Adrenal gland (tissue), 7 donors: ENCODE results near the genes TMEM150C, SCD5 and SEC31A.

GRCh38 chr4:78455071-78455383 is 96.5 kb upstream of the ANXA3 start:
- PRO-cap, 3 experiments: no peak in any of the 3 experiments
- RAMPAGE, long total RNA, 4 experiments: no peak in any of the 4 experiments
- RRBS: no CpG with 5 or more reads among the region's 3 CpGs

DNA sequence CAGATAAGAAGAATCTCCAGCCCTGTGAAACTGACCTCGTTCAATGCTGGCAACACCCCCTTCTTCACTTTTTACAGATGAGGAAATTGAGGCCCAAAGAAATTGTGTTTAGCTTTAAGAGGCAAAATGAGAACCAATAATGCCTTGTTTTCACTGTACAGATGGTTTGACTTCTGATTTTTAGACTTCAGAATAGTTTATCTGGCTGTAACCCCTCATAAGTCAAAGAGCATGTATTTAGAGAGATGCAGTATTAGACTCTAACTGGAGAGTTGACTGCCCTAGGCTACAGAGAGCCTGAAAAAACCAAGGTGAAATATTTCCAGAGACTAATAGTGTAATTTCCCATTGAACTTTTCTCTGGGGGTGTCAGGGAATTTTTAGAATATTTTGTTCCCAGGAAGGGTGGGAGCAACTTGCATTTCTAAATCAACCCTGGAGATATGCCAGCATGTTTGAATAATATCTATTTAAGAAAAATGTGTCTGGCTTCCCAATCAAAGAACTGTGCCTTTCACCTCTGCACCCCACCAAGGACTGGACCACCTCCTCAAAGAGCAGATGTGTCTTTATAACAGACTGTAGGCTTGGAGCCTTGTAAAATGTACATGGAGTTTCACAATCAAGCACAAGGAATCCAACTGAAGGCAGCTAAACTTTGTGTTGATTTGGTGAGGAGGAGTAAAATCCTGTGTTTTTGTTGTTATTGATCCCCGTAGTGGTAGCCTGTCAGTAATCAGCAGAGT is 2.0 kb downstream of the ANXA3 start:
- PRO-cap, 3 experiments: no peak in any of the 3 experiments
- RAMPAGE, long total RNA, 4 experiments: no peak in any of the 4 experiments
- RRBS: no CpG with 5 or more reads among the region's 2 CpGs

DNA sequence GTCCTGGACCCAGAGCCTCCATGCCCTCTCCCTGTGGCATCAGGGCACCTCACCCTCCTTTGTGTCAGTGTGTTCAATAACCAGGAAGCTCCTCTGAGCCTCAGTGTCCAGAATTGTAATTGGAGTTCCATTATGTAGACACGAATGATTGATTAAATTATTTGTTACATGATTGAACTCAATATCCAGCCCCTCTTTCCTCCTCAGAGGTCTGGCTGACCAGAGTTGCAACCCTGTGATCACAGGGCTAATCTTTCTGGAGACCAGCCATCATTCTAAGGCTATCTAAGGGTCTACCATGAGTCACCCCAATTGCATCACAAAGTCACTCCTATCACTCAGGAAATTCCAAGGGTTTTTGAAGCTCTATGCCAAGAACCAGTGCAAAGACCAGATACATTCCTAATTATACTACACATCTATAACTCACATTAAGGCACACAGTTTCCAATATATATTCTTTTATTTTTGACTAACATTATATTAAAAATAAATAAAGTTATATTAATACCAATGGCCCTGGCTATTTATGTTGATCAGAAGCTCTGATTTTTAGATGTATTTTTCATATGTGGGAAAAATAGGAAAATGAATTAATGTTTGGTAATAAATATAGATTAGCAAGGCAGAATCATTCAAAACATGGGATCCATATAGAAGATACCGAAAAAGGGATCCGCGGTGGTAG is 9.0 kb downstream of the ANXA3 start:
- PRO-cap, 3 experiments: no peak in any of the 3 experiments
- RAMPAGE, long total RNA, 4 experiments: no peak in any of the 4 experiments
- RRBS: no CpG with 5 or more reads among the region's 4 CpGs

GRCh38 chr4:78774791-78775038 is 1.4 kb upstream of the BMP2K start:
- PRO-cap, 3 experiments: peak in 1 of 3 experiments; most common plus-strand start chr4:78774984 (in 1)
- RAMPAGE, long total RNA, 4 experiments: no peak in any of the 4 experiments
- RRBS: no CpG with 5 or more reads among the region's 1 CpG

- PRO-cap, 3 experiments: no peak in any of the 3 experiments
- RAMPAGE, long total RNA, 4 experiments: start-site peak on the plus strand in 1 of 4 experiments, at chr4:78859583-78859878 at its widest, 16 reads per replicate
- RRBS: no CpG with 5 or more reads among the region's 2 CpGs
Measured at GRCh38 chr4:78859331-78859854, 79.8 kb downstream of the PAQR3 start.

GRCh38 chr4:79905805-79906338 is 167.2 kb downstream of the ANTXR2 start:
- PRO-cap, 3 experiments: no peak in any of the 3 experiments
- RAMPAGE, long total RNA, 4 experiments: no peak in any of the 4 experiments
- RRBS: no CpG with 5 or more reads among the region's 16 CpGs

- PRO-cap, 3 experiments: no peak in any of the 3 experiments
- RAMPAGE, long total RNA, 4 experiments: no peak in any of the 4 experiments
- RRBS: no CpG with 5 or more reads among the region's 1 CpG
Measured at GRCh38 chr4:80017203-80017588, 55.8 kb downstream of the ANTXR2 start.

- PRO-cap, 3 experiments: peak in 3 of 3 experiments; most common plus-strand start chr4:80202393 (in 1); most common minus-strand start chr4:80202320 (in 1)
- RAMPAGE, long total RNA, 4 experiments: no peak in any of the 4 experiments
- RRBS: 16% methylated on average over 16 of the region's 71 CpGs
Measured at GRCh38 chr4:80201558-80202569, 4.6 kb downstream of the PRDM8 start.

DNA sequence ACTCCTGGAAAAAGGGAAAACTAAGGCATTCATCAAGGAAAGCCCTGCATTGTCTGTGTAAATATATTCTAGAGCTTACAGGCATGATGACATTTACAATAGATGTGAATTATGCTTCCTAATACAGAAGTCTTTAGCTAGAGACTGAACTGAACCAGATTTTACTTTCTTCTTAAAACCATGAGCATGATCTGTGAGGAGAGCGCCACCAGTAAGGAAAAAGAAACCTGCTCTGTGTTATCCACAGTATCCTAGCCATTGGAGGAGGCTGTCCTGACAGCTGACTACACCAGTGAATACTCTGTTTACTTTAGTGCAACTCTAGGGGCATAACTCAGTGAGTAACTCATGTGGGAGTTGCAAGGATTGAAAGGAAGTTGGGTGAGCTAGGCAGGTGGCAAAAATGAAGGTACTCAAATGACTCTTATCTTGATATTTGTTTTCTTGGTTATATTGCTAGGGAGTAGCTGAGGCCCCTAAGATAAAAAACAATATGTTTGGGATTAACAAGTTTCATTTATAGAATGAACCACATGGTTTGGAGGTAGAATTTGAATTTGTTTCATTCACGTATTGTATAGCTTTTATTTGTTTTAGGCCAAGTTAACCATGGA is 2.3 kb downstream of the BMP3 start:
- PRO-cap, 3 experiments: no peak in any of the 3 experiments
- RAMPAGE, long total RNA, 4 experiments: no peak in any of the 4 experiments
- RRBS: no CpG with 5 or more reads among the region's 2 CpGs

DNA sequence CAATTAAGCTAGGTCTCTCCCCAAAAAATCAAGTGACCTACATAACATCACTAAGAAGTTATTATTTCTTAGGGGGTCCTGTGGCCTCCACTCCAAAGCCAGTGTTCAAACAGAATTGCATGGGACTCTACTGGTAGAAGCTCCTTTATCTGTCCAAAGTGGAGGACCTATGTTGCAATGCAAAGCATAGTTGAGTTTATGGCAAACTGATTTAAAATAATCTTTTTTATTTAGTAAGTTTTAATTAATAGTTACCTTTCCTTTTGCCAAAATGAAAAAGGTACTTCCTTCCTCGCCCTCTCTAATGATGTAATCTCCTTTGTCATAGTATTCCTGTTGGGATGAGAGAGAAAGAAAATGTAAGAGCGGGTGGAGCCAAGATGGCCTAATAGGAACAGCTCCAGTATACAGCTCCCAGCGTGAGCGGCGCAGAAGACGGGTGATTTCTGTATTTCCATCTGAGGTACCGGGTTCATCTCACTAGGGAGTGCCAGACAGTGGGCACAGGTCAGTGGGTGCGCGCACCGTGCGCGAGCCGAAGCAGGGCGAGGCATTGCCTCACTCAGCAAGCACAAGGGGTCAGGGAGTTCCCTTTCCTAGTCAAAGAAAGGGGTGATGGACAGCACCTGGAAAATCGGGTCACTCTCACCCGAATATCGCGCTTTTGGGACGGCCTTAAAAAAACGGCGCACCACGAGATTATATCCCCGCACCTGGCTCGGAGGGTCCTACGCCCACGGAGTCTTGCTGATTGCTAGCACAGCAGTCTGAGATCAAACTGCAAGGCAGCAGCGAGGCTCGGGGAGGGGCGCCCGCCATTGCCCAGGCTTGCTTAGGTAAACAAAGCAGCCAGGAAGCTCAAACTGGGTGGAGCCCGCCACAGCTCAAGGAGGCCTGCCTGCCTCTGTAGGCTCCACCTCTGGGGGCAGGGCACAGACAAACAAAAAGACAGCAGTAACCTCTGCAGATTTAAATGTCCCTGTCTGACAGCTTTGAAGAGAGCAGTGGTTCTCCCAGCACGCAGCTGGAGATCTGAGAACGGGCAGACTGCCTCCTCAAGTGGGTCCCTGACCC is 61.3 kb downstream of the PRKG2 start:
- PRO-cap, 3 experiments: no peak in any of the 3 experiments
- RAMPAGE, long total RNA, 4 experiments: start-site peak on the minus strand in 1 of 4 experiments, centred at position 842 of the sequence, 11 reads per replicate
- RRBS: no CpG with 5 or more reads among the region's 33 CpGs

GRCh38 chr4:81427407-81427915 is 44.2 kb downstream of the RASGEF1B start:
- PRO-cap, 3 experiments: no peak in any of the 3 experiments
- RAMPAGE, long total RNA, 4 experiments: no peak in any of the 4 experiments
- RRBS: no CpG with 5 or more reads among the region's 5 CpGs

DNA sequence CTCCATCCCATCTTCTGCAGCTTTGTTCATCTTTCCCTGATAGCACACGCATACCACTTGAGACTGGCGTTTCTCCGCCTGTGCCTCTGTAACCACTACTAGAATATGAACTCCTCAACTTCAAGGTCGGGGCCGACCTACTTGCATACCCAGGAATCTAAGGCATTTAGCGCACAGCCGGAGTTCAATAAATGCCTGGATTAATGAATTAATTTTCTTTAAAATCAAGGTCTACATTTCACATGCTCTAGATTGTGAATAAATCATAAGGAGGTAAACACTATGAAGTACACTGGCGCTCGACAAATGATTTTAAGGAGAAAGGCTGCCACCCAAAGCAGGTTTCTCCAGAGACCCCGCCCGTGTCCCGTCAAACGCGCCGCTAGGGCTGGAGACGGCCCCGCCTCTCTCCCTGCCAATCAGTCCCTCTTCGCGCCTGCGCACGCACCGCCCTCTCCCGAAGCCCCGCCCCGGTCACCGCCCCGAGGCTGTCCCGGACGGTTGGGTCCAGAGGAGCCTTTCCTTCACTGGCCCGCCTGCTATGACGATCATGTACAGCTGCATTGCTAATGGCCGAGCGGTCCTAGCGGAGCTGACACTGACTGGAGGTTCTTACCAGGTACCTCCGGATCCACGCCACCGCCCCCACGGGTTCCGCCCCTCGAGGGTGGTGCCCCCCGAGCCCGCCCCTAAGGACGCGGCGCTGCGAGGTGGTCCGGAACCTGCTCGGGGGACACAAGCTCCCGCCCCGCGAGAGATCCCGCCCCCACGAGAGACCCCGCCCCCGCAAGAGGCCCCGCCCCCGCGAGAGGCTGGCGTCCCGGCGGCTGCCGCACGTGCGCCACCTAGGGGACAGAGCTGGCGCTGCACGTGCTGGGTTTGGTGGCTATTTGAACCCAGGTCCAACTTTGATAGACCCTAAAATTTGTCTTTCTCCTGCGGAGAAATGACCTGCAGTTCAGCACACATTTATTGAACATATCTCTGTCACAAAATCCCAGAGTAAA is 89.0 kb downstream of the HNRNPD start:
- PRO-cap, 3 experiments: peak in 1 of 3 experiments; most common plus-strand start position 595 of the sequence (in 1); most common minus-strand start position 604 of the sequence (in 1)
- RAMPAGE, long total RNA, 4 experiments: no peak in any of the 4 experiments
- RRBS: 1% methylated on average over 14 of the region's 67 CpGs

DNA sequence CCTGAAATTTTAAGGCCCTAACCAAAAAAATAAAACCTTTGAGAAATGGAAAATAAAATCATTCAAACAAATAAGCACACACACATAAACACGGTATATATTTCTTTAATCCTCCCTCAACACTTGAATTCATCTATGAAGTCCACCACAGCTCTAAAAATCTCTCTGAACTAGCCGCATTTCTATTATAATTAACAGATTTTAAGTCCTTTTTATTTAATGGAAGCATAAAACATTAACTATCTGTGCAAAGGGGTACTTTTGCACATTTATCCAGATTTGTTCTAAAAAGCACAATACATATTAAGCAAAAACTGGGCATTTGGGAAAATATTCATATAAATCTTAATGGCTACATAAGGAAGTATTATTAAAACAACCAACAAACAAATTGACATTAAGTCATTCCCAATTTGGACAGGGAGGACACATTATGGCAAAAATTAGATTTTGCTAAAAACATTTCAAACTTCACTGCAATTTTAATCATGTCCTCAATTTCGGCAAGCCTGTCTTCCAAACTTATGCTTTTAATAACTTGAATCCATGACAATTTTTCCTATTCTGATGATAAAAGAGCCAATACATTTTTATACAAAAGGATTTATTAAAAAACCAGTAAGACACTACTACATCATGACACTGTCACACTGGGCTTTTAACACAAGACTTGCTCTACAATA is 20.4 kb downstream of the HNRNPD start:
- PRO-cap, 3 experiments: no peak in any of the 3 experiments
- RAMPAGE, long total RNA, 4 experiments: no peak in any of the 4 experiments
- RRBS: no CpG with 5 or more reads among the region's 3 CpGs

GRCh38 chr4:82372396-82373370 is 1.1 kb downstream of the HNRNPD start:
- PRO-cap, 3 experiments: peak in 2 of 3 experiments; most common plus-strand start chr4:82372692 (in 2); most common minus-strand start chr4:82372715 (in 1)
- RAMPAGE, long total RNA, 4 experiments: no peak in any of the 4 experiments
- RRBS: 0% methylated on average over 2 of the region's 35 CpGs

DNA sequence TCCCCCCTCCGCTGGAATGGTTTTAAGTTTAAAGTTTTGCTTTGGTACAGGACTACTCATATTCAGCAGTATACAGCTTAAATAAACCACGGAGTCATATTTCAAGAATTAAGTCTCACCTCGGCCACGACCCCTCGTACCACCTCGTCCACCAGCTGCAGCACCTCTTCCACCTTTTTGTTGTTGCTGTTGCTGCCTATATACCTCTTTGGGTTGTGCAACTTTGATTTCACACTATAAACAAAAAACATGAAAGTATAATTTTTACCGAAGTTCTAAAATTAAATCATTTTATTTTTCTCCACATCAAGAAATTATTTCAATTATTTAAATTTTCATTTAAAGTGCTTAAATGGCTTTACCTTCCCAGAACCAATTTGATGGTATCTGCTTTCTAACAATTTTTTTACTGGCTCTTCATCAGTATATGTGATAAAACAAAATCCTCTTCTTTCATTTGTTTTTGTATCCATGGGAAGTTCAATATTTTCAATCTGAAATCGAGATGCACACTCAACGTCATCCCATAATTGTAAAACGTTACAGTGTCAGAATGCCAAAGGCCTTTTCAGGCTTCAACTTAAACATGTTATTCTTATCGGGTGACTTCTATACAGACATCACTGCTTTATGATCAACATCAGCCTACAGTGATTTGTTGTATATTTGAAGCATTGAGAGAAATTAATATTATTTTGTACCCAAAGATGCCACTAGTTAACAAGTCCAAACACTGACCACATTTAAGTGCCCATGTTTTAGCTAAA is 3.0 kb downstream of the HNRNPDL start:
- PRO-cap, 3 experiments: no peak in any of the 3 experiments
- RAMPAGE, long total RNA, 4 experiments: no peak in any of the 4 experiments
- RRBS: no CpG with 5 or more reads among the region's 11 CpGs

DNA sequence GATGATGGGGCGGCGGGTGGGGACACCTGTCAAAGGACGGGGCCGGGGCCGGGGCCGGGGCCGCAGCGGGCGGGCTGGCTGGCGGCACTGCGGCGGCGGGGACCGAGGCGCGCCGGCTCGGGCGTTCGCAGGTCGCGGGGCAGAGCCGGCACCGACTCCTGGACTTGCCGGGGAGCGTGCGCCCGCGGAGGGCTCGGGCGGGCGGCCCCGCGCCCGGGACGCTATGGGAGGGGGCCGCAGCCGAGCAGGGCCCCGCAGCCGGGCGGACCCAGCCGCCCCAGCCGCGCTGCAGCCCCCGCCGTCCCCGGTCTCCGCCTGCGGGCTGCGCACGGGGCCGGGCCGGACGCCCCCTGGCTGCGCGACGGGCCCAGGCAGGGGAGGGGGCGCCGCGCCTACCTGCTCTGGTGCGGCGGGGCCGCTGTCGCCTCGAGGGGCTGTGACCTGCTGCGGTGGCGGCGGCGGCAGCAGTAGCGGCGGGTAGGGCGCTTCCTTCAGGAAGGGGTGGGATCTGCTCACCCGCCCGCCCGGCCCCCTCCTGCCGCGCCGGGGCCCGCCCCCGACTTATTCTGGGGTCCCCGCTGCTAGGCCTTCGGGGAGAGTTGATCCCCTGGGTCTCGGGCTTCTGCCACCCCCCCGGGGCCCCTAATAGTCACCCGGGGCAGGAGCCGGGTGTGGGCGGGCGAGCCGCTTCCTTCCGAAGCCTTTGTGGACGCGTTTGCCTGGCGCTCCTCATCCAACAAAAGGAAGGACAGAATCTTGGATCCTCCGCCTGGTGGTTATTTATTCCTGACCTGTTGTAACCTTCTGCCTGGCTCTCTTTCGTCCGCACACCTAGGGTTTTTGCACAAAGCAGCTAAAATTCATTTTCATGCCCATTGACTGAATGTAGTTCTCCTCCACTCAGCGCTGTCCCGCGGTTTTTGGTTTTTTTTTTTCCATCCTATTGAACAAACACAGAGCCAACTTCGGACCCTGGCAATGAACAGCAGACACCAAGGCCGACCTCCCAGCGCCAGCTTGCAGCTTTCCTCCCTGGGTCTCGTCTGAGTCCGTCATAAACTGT is at the start of gene TMEM150C:
TMEM150C (minus strand) TSS at position 479 of the 1,063 bp plus-strand sequence.
- PRO-cap, 3 experiments: peak in 3 of 3 experiments; most common plus-strand start position 459 of the sequence (in 1); most common minus-strand start position 711 of the sequence (in 3)
- RAMPAGE, long total RNA, 4 experiments: start-site peak on the minus strand in 3 of 4 experiments, centred at positions 444 to 730 of the sequence, 34 to 566 reads per replicate
- RRBS: 1% methylated on average over 45 of the region's 104 CpGs

DNA sequence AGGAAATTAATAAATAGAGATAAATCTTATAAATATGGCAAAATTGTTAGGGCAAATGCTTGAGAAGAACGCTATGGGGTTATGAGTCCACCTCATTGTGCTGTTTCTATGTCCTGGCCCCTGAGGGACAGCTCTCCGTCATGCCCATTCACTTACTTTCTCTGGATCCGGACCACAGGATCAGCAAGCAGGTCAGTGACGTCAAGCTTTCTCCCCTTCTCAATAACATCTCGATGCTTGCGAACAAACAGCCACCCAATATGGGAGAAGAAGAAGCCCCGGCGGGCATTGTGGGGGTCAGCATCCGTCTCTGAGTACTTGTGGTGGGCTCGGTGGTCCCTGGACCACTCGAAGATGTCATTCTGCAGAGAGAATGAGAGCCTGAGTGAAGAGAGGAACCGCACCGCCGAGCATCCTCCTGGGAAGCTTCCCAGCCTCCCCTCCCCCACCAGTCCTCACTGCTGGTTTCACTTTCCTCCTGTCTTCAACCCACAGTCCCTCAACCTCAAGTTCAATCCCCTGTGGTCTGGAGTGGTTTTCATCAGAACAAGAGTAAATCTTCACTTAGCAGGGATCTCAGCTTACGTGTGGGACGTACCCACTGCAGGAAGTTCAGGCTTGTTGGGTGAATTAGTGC is 117.9 kb downstream of the SCD5 start:
- PRO-cap, 3 experiments: no peak in any of the 3 experiments
- RAMPAGE, long total RNA, 4 experiments: start-site peak on the minus strand in 1 of 4 experiments, centred at position 261 of the sequence, 209 reads per replicate
- RRBS: 97% methylated on average over 3 of the region's 16 CpGs

DNA sequence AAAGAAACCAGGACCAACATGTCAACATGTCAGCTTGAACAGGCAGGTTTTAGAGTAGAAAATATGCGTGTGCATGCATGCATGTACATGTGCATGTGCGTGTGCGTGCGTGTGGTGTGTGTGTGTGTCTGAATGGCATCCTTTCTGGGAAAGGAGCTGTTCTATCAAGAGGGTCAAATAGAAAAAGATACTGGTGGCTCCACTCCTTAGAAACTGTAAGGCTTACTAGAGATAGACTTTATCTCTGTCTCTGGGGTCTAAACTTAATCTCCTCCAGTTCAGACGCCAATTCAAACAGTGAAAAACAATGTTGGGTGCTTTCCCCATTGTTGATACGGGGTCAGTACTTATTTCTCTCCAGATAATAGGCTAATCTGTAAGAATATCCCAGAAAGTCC is 110.4 kb downstream of the SCD5 start:
- PRO-cap, 3 experiments: no peak in any of the 3 experiments
- RAMPAGE, long total RNA, 4 experiments: no peak in any of the 4 experiments
- RRBS: no CpG with 5 or more reads among the region's 6 CpGs

GRCh38 chr4:82798186-82799190 is at the start of gene SCD5:
TSS of gene SCD5 (minus strand) at chr4:82798796.
- PRO-cap, 3 experiments: peak in 3 of 3 experiments; most common plus-strand start chr4:82798980 (in 3); most common minus-strand start chr4:82798772 (in 2)
- RAMPAGE, long total RNA, 4 experiments: start-site peak on the minus strand in 4 of 4 experiments, at chr4:82798317-82798868 at its widest, 87 to 2,180 reads per replicate
- RRBS: 1% methylated on average over 42 of the region's 99 CpGs

DNA sequence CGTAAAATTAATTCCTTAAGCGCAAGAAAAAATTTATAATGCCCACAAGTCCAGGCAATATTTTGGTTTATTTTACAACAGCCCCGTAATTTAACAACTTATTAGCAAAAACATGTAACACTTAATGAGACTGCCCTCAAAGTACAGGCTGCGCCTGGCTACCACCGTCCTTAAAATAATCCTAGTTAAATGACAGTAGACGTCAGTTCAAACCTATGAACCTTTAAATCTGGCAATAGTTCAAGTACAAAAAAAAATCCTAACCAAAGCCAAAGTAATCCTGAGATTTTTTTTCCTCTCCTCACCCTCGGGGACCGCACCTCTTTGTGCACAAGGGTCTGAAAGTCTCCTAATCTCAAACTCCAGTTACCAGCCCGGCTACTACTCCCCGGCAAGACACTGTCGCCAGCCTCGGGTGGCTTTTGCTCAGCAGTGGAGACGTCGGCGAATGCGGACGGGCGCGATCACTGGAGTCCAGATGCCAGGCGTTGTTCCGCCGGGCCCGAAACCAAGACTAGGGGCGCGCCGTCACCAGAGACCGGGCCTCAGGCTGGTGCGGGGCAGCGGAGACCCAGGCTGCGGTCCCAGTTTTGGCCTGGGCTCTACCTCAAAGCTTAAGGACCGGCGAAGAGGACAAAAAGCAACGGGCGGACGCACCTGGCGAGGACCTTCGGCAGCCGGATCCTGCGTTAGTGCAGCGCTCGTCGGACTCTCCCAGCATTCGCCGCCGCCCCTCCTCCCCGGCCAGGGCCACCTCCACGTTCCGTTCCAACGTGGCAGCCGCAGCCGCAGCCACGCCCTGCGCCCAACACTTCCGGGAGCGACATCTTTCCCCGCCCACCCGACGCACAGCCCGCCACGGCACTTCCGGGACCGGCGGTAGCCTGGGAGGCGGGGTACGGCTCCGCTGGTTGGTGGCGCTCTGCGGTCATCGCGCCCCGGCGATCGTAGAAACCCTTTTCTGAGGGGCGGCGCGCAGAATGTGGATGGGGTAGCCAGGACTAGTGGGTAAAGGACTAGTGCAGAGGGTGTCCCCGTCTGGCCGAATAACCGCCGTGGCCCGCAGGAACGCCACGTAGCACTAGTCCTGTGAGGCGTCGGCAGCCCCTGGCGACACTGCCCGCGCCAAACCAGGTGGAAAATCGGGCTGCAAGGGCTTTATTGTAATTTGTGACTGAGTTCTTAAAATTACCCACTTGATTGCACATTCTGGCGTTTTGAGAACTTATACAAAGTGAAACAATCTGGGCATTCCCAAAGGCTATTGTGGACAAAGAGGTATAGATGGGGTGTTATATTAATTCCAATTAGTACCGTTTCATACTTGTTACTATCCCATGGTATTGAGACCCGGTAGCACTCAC is at the start of gene SEC31A:
SEC31A (minus strand) TSS at position 723 of the 1,364 bp plus-strand sequence.
- PRO-cap, 3 experiments: peak in 3 of 3 experiments; most common plus-strand start position 429 of the sequence (in 3); most common minus-strand start position 480 of the sequence (in 3)
- RAMPAGE, long total RNA, 4 experiments: start-site peak on the minus strand in 4 of 4 experiments, centred at positions 664 to 743 of the sequence, 1,021 to 2,628 reads per replicate
- RRBS: 1% methylated on average over 54 of the region's 92 CpGs